Measurements from ENCODE around the gene GMPS.

- PRO-cap, 2 experiments = no peak in any of the 2 experiments
These were observed 109.4 kb upstream of the MBNL1 start for GRCh38 chr3:152159356-152159784.

GRCh38 chr3:152245404-152246292, 23.1 kb upstream of the MBNL1 start:
- PRO-cap, 2 experiments = no peak in any of the 2 experiments

DNA sequence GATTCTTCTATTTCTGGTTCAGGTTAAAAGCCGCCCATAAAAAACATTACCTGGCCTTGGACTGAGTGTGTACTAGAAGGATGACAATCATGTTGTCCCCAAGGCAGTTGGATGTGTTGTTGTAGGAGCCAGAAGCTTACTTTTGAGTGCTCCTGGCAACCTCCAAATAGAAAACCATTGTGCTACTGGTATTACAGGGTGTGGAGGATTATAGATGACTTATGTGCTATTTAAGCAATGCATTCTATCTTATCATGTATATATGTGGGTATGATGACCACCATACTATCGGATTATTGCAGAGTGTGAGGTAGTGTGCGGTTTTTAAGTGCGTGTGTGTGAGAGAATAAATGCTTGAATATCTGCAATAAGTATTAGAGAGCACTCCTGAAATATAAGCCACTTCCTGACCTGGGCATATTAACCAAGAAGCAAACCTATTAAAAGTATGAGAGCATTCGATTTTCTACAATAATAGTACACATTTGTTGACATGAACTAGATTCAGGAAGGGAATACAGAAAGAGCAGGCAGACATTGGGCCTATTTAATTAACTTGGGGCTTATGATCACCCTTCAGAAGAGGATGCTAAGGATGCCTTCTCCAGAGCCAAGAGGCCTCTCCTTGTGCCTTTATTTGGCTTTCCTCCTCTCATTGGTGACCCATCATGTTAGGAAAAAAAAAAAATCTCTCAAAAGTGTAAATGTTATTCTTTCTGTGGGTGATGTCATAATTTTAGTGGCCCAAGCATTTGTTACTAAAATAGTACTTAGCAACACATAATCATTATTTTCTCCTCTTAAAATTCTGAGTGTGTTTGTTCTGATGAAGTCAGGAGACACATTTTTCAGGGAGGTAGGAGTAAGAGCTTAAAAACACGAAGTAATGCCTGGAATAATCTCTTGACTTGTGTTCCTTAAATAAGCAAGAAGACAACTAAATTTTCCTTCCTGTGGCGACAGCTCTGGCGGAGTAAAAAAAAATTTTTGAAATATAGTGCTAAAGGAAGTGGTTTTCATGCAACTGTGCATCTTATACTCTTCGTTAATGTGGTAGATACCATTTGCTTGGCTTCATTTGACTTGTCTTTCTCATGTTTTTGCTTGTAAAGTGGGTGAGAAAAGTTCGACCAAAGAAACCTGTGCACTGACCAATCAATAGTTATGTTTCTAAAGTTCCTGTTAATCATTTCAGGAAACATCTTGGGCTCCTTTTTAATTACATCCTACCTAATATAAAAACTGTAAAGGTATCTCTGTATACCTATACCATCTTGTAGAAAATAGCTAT, 11.5 kb upstream of the MBNL1 start:
- PRO-cap, 2 experiments = no peak in any of the 2 experiments

- PRO-cap, 2 experiments = peak in 2 of 2 experiments; most common plus-strand start chr3:152270094 (in 2); most common minus-strand start chr3:152270053 (in 1)
These were observed 1.2 kb downstream of the MBNL1 start for GRCh38 chr3:152269772-152270559.

DNA sequence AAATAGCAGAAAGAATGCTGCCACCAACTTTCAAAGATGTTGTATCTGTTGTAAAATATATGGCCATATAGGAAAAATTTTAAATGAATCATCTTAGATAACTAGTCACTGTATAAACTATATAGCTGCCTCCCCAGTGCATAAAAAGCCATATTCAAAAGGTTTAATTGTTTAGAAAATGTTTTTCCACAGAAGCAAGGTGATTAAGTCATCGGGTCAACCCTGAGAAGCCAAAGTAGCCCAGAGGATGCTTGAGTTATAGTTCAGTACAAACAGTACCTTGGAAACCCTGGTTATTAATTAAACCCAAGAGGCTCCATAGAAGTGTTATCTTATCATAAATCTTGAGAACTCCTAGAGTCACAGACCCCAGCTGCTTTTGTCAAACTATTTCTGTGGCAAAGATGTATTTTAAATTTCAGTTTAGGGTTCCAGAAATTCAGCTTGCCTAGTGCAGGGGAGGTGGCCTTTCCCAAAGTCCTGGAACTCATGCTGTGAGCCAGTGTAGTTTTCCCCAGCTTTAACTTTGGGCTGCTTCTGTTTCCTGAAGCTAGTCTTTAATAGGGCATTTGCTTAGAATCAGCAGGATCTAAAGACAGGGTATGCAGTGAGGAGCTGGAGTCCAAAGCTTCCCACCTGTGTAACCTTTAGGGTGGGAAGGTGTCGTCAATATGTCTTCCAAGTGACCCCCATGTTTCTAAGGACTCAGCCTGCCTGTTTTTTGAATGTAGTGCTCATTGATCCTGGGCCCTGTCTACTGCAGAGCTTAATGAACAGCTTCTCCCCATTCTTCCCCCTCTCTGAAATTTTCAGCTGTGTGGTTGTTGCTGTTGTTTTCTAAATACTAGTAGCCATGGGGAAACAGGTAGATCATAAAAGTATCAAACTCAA, 39.4 kb downstream of the MBNL1 start:
- PRO-cap, 2 experiments = no peak in any of the 2 experiments

GRCh38 chr3:152330951-152331482, 62.3 kb downstream of the MBNL1 start:
- PRO-cap, 2 experiments = no peak in any of the 2 experiments

DNA sequence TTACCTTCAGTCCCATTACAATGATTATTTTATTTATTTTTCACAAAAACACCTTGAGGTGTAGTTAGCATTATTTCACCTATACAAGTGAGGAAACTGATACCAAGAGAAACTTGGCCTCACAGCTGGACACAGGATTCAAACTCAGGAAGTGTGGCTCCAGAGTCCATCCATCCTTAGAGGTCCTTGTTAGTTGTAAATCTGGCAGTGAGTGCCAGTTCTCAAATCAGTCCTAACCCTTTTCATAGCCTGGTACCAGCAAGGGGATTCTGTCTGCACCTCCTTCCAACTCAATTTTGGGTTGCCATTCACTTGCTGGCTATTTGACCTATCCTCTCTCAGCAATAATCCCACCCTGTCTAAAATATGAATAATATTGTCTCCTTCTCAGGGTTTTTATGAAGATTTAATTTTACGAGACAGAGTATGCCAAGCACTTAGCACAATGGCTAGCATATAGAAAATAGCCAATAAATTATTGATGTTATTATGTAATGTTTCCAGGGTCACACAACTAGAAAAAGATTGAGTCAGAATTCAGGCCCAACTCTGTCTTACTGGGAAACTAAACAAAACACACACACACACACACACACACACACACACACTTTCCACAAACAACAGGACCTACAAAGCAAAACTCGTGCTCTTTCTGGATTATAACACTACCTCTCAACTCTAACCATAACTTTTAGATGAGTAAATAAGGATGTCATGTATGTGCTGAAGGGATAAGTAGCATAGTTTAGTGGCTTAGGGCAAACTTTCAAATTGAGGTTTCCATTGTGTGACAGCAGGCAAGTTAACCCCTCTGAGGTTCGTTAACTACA, 73.5 kb downstream of the MBNL1 start:
- PRO-cap, 2 experiments = no peak in any of the 2 experiments

- PRO-cap, 2 experiments = no peak in any of the 2 experiments
These were observed 168.2 kb downstream of the MBNL1 start for GRCh38 chr3:152436779-152437458.

- PRO-cap, 2 experiments = peak in 1 of 2 experiments; most common plus-strand start chr3:152472714 (in 1)
These were observed 203.8 kb downstream of the MBNL1 start for GRCh38 chr3:152472623-152472887.

DNA sequence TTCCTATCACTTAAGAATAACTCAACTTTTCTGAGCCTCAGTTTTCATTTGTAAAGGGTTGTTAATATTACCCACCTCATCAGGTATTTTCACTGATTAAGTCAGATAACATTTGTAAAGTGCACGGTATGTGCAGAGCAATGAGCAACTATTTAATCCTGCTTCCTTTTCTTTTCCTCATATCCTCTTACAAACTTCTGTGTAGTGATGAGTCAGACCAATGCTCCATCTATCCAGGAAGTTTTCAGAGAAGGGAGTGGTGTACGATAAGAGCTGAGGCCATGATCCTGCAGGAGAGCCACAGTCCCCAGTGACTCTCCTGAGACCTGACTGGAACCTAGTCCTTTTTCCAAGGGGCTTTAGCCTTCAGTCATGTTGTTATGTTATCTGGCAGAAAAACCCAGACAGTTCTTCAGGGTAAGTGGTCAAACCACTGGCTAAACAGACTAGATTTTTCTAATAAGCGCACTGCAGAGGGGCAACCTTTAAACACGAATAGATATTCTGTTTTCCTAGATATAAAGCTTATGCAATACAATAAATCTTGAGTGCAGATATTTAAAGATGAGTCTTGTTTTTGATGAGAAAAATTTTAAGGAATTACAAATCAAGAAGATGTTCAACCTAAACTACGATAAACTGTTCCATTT, 110.5 kb upstream of the RAP2B start:
- PRO-cap, 2 experiments = no peak in any of the 2 experiments

DNA sequence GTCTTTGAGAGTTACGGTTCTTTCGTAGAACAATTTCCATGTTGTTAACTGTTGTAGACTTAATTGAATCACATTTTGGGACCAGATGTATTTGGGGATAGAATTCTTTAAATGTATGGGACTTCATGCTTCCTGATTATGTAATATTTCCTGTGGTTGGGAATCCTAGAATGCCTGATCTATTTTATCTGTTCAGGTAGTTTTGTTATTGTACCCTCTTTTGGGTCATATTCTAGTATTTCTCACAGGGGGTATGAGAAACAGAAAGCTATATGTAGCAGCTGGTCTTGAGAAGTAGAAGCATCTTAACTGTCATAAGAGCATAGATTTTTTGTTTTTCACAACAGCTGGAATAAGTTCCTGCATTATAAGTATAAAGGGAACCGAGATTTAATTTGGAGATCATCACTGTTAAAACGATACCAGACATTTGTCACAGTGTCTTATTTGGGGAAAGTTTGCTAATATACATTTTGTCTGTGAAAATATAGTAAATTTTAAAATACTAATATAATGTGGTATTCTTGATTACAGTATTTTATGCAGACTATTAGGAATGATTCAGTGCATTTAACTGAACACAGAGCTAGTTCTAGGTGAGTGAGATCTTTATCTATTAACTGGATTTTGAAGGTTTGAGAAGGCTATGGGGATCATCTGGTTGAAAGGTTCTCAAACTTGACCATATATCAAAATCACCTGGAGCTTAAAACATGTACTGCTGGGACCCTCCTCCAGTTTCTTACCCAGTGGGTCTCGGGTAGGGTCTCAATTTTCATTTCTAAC, 4.8 kb downstream of the RAP2B start:
- PRO-cap, 2 experiments = no peak in any of the 2 experiments

- PRO-cap, 2 experiments = no peak in any of the 2 experiments
These were observed 113.0 kb downstream of the RAP2B start for GRCh38 chr3:153274986-153275385.

- PRO-cap, 2 experiments = no peak in any of the 2 experiments
These were observed 1.7 kb downstream of the ARHGEF26 start for GRCh38 chr3:154122452-154123635.

- PRO-cap, 2 experiments = no peak in any of the 2 experiments
These were observed 8.2 kb downstream of the ARHGEF26 start for GRCh38 chr3:154129460-154129769.

- PRO-cap, 2 experiments = no peak in any of the 2 experiments
These were observed 168.4 kb upstream of the STRIT1 start for GRCh38 chr3:155461763-155462381.

DNA sequence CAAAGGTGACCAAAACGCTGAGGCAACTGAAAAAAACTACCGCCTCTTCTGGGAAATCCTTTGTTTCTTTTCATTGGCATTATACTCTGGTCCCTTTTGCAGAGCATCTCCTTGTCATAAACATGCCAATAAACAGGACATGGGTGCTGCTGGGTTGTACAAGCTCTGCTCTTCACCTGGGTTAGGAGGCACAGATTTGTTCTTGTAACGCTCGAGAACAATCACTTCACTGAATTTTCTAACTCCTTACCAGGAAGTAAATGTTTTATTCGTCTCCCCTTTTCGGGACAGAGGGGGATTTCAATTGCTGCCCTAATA, 1.3 kb downstream of the PLCH1 start:
- PRO-cap, 2 experiments = no peak in any of the 2 experiments

- PRO-cap, 2 experiments = peak in 2 of 2 experiments; most common plus-strand start chr3:155870714 (in 2); most common minus-strand start chr3:155870303 (in 1)
These were observed at the start of gene GMPS for GRCh38 chr3:155870152-155871286. GMPS (plus strand) TSS chr3:155870650.

DNA sequence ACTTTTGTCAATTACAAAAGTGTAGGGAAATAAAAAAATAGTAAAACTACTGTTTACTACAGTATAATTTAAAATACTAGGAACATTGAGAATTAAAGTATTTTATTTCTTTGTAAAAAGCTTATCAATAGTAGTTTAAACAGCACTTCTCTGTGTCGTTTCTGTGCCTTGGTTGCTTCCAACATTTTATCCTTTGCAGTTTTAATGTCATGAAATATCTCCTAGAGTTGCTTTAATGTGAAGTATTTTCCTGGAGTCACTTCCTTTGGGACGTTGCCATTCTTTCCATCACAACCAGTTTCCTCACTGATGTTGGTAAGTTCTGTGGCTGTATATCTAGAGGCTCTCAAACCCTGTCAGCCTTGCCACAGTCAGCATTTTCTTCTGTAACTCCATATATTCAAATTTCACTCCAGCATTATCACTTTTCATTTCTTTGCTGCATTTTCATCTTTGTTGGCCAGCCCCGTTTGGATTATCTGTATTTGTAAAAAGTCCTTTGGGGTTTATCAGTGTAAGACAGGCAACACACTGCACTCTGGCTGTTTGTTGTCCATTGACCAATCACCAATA, 20.1 kb downstream of the GMPS start:
- PRO-cap, 2 experiments = no peak in any of the 2 experiments

GRCh38 chr3:155946297-155946713, 75.9 kb downstream of the GMPS start:
- PRO-cap, 2 experiments = no peak in any of the 2 experiments

GRCh38 chr3:156456706-156457446, 98.0 kb downstream of the SSR3 start:
- PRO-cap, 2 experiments = no peak in any of the 2 experiments

Data from psoas muscle (tissue), 2 donors.